Mesenchymal stem cell of Wharton's jelly (primary cell): ENCODE measurements around the gene BNC2.

GRCh38 chr9:14212829-14213240, 101.1 kb downstream of the NFIB start:
- CAGE, long polyA plus RNA, result no peak

DNA sequence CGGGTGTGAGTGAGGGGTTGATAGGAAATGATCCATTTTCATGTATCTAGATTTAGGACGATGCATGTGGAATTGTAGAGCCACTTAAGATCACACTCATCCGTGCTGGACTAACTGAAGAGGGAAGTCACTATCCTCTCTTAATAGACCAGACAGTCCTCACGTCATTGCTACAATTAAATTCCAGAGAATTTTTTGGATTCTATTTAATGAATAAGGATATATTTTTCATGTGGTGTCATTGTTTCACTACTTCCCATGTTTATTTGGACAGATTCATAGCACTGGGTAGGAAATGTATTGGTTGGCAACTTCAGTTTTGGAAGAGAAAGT, 77.5 kb downstream of the NFIB start:
- CAGE, long polyA plus RNA, result no peak

DNA sequence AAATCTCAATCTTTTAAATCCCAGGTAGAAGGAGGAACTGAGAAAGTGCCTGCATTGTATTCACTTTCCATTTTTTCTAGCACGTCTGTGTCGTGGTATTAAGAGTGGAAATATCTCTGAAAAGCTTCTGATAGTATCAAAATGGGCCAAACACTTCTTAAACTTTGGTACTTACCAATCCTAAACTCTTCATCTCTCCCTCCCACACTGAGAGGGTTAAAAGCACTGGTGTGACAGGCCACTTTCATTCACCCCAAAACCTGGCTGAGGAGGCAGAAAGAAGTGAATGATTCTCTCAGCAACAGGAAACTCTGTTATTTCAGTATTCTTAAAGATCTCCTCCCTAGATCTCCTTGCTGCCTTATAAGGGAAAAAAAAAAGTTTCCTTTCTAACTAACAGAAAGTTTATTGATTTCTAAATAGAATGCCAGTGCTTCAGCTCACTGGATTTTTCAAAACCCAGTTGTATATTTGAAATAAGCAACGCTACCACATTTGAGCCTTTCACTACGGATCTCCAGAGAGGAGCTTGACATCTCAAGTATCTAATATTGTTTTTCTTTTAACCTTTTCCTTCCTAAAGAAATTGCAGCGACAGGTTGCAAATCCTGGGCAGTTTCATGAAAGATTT, 4.0 kb upstream of the NFIB start:
- CAGE, long polyA plus RNA, result no peak

DNA sequence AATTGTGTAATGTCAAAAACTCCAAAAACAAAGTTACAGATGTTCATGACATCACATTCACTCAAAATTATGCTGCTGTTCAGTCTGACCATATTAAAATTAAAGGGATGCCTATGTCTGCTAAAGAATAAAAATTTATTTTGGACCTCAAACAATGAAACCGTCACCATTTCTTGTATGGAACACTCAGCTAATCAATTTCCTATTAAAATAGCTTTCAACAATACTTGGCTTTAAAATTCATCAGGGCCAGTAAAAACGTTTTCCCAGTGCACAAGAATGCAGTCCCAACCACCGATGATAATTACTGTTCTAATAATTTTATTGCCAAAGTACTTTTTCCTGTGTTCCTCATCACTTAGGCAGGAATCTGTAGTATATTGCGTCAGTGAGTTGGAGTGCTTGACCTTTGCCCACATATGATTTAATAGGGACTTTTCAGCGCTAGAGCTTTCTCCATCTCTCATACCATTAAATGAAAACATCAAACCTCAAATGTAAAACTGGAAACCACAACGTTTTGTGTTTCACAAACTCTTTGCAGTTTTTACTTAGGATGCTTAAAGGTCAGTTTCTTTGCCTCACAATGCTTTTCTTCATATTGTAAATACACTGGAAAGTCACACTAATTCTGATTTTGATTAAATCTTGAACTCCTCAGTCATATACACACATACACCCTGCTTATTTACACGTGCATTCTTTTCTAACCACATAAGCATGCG, 6.2 kb upstream of the NFIB start:
- CAGE, long polyA plus RNA, result no peak

DNA sequence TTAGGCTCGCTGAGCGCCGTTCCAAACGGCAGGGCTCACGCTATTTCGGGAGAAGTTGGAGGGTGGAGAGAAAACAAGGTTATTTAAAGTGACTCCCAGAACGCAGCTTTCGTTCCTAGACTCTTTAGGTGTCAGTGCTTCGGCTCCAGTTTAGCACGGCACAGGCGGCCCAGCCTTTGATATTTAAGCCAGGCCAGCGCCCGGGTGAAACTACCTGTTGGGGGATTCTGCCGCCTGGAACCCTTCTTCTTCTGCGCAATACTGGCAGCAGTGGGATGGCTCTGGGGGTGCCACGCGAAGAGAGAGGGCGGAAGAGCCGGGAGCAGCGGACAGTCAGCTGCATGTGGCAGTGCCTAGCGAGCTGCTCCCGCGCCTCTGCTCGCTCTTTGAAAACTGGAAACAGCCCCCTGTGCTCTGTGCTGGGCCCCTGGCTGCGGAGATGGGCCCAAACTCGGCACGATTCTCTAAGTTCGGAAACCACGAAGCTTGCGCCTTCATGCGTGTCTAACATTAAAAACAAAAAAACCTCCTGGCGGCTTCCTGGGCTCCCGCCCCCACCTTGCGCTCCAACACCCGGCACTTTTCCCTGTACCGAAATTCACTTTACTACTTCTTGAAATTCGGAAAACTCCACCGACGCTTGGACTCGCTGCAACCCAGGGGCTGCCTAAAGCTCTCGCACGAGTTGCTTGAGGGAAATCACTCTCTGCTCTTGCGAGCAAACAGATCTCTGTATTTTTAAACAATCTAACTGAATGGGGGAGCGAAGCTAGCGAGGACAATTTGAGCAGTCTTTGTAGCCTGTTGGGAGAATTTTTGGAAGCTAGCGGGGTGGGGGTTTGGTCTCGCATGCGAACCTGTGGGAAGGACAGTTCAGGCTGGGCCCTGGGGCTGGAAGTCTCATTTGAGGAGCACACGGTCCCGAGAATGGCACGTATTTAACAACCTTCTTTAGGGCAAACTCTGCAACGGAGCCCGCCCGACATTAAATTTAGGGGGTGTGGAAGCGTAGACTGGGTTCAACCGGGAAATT, 34.8 kb upstream of the NFIB start:
- CAGE, long polyA plus RNA, result no peak

DNA sequence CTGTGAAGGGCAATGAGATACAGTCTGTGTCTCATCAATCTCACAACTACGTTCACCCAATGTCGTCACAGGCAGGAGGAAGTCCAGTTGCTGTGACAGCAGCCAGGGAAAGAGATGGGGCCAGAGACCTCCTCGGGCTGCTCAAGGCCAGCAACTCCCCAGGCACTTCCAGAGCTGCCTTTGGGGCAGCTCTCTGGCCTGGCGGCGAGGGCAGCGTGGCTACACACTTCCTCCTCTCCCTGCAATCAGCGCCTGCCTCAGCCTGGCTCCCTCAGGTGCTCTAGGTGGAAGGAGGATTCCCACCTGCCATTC, 159.3 kb downstream of the ZDHHC21 start:
- CAGE, long polyA plus RNA, result no peak

GRCh38 chr9:14883299-14883637, 27.0 kb downstream of the FREM1 start:
- CAGE, long polyA plus RNA, result no peak

DNA sequence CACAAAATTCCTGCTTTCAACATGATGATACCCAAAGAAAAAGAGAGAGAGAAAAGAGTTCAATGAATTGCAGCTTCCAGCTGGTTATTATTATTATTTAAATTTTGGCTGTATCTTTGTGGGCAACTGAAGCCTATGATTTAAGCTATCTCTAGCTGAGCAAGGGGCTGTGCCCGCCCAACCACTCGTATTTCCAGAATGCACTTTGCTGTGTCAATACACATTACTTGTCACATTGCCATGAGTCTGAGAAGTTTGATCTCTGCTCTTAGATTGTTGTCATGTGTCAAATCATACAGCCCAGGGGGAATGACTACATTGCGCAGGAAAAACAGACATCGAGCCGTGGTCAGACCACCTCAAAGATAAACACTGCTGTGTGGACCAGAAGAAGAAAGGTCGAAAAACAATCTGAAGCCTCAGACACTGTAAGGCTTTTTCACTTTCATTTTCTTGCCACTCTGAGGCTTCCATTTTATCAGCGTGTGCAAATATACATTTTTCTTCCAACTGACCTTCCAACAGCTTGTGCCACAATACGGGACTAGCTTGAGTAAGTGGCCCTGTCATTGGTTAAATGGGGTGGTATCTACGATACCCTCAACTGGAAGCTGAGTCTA, 603.2 kb downstream of the BNC2 start:
- CAGE, long polyA plus RNA, result no peak

- CAGE, long polyA plus RNA, result no peak
Measured at GRCh38 chr9:16696135-16696676, 174.3 kb downstream of the BNC2 start.

- CAGE, long polyA plus RNA, result no peak
Measured at GRCh38 chr9:16870317-16871296, at the start of gene BNC2. TSS of gene BNC2 (minus strand) at chr9:16870670.

DNA sequence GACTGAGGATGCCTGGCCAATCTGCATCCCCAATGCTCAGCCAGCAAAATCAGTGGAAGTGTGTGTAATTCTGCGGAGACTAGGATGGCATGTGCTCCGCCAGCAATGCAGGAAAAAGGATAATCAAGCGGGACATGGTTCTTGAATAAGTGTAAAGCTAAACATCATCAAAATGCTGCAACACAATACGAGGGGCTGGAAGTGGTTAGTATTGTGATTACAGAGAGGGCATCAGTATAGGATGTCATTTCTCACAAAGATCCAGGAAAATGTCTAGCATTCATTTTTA, 115.7 kb upstream of the BNC2 start:
- CAGE, long polyA plus RNA, result no peak

DNA sequence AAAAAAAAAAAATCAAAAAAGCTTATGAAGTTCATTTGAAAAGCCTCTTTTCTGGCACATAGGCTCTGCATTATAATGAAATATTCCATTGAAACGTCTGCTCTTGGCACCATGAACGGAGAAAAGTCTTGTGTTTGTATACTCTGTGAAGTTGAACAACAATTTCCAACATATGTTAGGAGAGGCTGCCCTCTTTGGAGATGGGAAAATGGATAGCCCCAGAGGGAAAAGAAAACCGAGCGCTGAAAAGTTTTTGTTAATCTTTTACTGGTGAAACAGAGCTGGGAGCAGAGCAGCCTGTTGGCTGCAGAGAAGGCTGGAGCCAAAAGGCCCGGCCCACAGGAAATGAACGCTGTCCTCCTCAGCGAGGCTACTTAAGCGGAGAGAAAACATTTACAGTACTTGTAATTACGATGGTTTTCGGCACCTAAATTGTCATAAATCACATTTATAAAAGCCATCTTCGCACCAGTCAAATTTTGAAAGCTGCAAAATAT, 129.8 kb upstream of the CNTLN start:
- CAGE, long polyA plus RNA, result no peak

DNA sequence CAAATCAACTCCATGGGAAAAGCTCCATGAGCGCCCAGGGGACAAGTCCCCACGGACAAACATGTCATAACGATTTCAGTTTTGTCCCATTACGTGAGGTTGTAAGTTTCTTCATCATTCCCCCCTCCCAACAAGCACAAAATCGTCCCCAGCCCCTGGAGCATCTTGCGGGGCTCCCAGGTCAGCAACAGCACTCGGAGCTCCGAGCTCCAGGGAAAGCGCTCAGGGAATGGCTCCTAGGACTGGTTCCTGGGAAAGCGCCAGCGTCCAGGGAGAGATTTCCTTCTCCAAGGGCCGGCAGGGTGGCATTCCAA, 327.1 kb downstream of the SH3GL2 start:
- CAGE, long polyA plus RNA, result no peak

- CAGE, long polyA plus RNA, result no peak
Measured at GRCh38 chr9:18393112-18393706, 80.7 kb upstream of the ADAMTSL1 start.

- CAGE, long polyA plus RNA, result no peak
Measured at GRCh38 chr9:18632924-18633400, 159.0 kb downstream of the ADAMTSL1 start.

GRCh38 chr9:18785465-18785816, 247.6 kb downstream of the SAXO1 start:
- CAGE, long polyA plus RNA, result no peak

GRCh38 chr9:18785817-18786133, 247.2 kb downstream of the SAXO1 start:
- CAGE, long polyA plus RNA, result no peak

GRCh38 chr9:19116115-19116801, 11.0 kb downstream of the PLIN2 start:
- CAGE, long polyA plus RNA, result no peak

GRCh38 chr9:19119647-19120268, 7.5 kb downstream of the PLIN2 start:
- CAGE, long polyA plus RNA, result no peak

- CAGE, long polyA plus RNA, result no peak
Measured at GRCh38 chr9:19127897-19128675, 794 bp upstream of the PLIN2 start.